Heart right ventricle (tissue), 2 donors: ENCODE results near the gene ANKRD29.

DNA sequence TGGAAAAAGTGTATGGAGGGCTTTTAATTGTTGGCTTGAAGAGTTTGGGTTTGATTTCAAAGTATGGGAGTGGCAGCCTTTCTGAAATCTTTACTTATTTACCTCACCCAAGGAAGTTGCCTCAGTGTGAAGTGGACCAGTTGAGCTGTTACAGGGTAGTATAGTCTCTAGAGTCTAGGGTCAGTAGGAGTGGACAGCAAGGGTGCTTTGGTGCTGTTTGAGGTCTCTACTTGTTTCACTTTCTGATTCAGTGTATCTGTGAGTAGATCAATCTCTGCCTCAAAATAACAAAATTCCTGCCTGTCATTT is 5.7 kb downstream of the RIOK3 start:
- PRO-cap, 2 experiments = no peak in any of the 2 experiments

GRCh38 chr18:23487931-23488555 is 15.3 kb upstream of the RMC1 start:
- PRO-cap, 2 experiments = no peak in any of the 2 experiments

GRCh38 chr18:23585906-23586195 is 455 bp downstream of the NPC1 start:
- PRO-cap, 2 experiments = no peak in any of the 2 experiments

DNA sequence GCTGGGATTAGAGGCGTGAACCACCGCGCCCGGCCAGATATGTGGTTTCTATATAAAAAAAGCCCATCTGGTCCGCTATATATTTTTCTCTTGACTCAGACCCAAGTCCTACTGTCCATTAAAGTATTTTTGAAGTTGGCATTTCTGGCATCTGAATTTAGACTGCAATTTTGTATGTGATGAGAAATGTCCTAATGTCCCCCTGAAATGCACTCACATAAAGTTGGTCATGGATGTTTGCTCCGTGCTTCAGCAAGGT is 28.9 kb downstream of the ANKRD29 start:
- PRO-cap, 2 experiments = no peak in any of the 2 experiments

- PRO-cap, 2 experiments = no peak in any of the 2 experiments
These were observed at the start of gene ANKRD29 for GRCh38 chr18:23662039-23663389. Gene ANKRD29 (minus strand): TSS chr18:23662911.

DNA sequence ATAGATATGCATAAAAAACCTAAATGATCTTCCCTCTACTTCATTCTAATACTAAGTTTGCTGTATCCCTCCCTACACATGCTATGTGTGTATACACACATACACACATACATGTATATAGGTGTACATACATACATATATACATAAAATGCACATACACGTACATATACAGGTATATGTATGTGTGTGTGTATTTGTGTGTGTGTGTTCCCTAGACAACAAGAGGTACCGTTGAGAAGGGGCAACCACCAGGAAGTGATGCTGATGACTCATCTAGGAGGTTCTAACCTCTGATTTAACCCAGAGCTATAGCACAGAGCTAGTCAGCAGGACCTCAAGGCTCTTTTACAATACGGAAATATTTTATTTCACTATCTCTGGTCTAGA is 139.1 kb downstream of the LAMA3 start:
- PRO-cap, 2 experiments = no peak in any of the 2 experiments

GRCh38 chr18:24177054-24177560 is 38.2 kb downstream of the CABYR start:
- PRO-cap, 2 experiments = no peak in any of the 2 experiments

- PRO-cap, 2 experiments = peak in 2 of 2 experiments; most common plus-strand start chr18:24231991 (in 1); most common minus-strand start chr18:24231736 (in 1)
These were observed 93.0 kb downstream of the CABYR start for GRCh38 chr18:24231725-24232335.

- PRO-cap, 2 experiments = peak in 2 of 2 experiments; most common plus-strand start chr18:24271349 (in 2); most common minus-strand start chr18:24271247 (in 2)
These were observed 126.6 kb downstream of the OSBPL1A start for GRCh38 chr18:24271108-24271419.

GRCh38 chr18:24913836-24914345 is 438.1 kb downstream of the ZNF521 start:
- PRO-cap, 2 experiments = no peak in any of the 2 experiments

DNA sequence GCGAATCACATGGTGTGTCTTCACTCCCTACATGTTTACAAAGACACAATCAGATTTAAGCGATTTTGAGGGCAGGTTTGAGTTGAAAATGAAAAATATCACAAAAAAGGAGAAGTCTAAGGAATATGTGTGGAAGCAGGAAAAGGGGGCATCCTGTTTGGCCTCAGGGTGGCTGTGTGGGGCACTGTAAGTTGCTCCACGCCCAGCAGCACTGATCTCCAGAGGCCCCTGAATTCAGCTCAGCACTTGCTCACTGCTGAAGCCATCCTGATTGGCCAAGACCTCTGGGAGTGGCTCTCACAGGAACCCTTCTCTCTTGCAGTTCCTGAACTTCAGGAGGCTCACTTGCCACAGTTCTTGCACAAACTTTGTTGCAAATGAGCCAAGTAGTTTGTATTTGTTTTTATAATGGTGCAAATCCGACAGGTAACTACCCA is 363.5 kb downstream of the ZNF521 start:
- PRO-cap, 2 experiments = peak in 1 of 2 experiments; most common minus-strand start position 213 of the sequence (in 1)

DNA sequence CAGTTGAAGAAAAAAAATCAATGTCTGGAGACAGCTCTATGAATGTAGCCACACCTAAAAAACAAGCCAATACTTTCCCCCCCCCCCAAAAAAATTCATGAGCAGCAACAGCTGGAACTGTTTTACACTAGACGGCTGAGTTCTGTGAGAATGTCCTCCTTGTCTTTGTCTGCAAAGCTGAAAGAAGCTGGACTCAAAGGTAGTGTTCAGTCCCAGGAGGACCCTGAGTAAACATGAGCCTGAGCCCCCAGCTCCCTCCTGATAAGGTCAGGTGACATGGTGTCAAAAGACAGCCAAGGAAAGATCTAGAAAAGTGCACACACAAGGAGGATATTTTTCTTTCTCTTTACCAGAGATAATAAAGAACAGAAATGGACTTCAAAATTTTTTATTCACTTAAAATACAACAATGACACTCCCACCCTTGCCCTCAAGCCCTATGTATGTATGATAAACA is 68.1 kb downstream of the ZNF521 start:
- PRO-cap, 2 experiments = no peak in any of the 2 experiments

DNA sequence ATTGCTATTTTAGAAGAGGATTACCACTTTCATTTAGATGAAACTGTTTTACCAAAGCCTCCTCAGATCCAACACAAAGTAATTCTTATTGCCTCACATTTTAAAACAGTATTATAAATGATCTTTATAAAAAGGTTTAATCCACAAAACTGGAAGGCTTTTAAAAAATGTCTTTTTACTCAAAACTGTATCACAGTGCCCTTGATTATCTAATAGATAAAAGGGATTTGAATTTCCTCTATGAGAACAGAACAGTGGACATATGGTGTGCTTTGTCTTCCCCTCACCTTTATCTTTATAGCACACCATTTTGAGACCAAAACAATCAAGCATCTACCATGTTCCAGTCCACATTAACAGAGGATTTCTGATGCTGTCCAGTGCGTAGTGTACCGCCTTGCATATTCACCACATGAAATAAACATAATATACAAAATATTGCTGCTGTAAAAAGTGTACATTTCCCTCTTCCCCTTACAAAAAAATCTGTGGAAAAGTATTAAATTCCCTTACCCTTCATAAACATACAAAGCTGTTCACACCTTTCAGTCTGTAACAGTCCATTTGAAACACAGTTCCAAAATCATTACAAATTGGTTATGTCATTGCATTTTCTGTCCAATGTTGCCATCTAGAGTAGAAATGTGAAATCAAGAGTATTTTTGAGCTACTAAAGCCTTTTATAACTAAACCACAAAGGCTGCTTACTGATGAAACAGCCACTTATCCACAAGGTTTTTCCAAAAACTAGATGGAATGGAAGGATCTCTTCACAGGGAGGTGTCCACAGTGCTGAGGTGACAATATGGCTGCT is 72.7 kb downstream of the SS18 start:
- PRO-cap, 2 experiments = no peak in any of the 2 experiments

DNA sequence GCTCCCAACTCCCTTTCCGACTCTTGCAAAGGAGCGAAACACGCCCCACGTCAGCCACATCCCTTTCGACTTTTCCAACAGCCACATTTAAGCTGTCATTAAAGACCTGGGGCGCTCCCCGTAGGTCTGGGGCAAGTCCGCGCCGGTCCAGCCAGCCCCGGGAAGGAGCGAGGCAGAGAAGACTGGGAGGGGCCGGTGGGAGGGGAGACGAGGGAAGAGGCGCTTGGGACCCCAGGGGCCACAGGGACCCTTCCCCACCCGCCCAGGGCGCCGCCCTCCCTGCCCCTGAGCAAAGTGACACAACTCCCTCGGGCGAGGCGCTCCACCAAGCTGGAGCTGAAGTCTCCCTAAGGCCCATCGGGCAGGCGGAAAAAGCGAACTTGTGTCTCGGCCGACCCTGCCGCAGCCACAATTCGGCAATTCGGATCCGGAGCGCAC is 951 bp upstream of the KCTD1 start:
- PRO-cap, 2 experiments = no peak in any of the 2 experiments

DNA sequence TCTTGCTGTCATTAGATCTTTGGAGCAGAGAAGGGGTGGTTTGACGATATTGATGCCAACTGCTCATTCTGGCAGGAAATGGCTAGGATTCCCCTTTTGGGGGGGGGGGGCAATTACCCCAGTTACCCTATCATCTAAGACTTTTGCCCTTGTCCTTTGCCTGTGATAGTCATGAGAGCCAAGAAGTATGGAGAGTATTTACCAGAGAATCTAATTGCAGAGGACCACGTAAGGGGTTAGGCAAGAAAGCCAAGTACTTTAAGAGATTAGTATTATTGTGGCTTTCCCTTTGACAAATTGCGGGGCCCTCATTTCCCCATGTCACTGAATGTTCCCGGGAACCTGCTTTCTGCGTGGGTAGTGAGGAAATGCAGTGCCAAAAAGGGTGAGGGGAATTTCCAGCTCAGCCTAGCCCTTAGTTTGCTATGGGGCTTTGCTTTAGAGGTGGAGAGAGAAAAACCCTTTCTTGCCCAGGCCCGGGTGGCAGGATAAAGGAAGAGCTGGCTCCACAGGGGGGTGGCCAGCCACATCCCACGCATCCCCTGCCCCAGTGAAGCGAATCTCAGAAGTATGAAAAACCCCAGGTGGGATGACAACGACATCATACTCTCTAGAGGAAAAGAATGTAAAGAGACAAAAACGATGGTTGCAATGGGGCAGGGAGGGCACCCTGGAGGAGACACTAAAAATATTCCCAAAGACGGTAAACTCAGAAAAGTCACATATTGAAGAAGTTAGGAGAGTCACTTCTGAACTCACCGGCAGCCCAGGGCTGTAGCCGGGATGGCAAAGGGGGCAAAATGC is 1.4 kb downstream of the AQP4 start:
- PRO-cap, 2 experiments = no peak in any of the 2 experiments

- PRO-cap, 2 experiments = no peak in any of the 2 experiments
These were observed 783 bp downstream of the AQP4 start for GRCh38 chr18:26864791-26865056.

GRCh38 chr18:26978571-26979003 is 113.1 kb upstream of the AQP4 start:
- PRO-cap, 2 experiments = no peak in any of the 2 experiments

DNA sequence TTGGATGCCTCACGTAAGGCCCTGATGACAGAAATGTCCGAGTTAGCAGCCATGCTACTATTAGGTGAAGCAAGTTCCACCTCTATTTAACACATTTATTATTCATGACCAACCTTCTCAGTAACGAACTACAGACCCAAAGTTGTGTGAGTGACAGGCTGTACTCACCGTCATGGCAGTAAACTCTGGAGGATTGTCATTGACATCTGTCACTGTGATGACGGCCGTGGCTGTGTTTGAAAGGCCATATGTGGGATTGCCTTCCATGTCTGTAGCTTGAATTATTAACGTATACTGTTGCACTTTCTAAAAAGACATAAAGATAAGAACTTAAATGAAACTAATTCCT is 183.6 kb downstream of the CDH2 start:
- PRO-cap, 2 experiments = no peak in any of the 2 experiments

DNA sequence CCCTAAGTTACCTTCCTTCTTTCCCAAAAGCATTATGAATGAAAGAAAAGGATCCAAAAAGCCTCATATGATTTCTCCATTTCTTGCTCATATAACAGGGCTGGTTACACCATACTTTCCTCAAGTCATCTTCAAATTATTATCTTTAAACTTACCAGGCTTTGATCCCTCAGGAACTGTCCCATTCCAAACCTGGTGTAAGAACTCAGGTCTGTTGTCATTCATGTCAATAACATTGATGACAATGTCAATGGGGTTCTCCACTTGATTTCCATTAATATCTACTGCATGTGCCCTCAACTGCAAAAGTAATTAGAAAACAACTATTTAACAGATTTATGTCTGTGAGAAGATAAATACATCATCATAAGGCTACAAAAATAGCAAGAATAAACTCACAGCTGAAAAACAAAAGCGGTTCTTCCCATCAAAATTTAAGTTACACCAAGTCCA is 171.2 kb downstream of the CDH2 start:
- PRO-cap, 2 experiments = no peak in any of the 2 experiments

DNA sequence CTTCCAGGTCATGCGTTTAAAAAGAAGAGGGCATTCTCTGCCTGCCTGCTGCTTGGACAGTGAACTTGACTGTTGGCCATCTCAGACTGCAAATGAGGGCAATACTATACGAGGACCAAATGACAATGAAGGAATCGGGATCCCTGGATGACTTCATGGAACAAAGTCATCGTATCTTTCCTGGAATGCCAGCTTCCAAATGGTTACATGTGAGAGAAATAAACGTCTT is 57.2 kb downstream of the CDH2 start:
- PRO-cap, 2 experiments = peak in 1 of 2 experiments; most common minus-strand start position 94 of the sequence (in 1)